Liver (tissue), 9 donors: ENCODE results near the genes AFG3L2 and SPIRE1.

- PRO-cap, 5 experiments: no peak in any of the 5 experiments
- RAMPAGE, long total RNA, 2 experiments: no peak in any of the 2 experiments
- RRBS: no CpG with 5 or more reads among the region's 3 CpGs
Measured at GRCh38 chr18:9569582-9570244, 44.6 kb downstream of the PPP4R1 start.

DNA sequence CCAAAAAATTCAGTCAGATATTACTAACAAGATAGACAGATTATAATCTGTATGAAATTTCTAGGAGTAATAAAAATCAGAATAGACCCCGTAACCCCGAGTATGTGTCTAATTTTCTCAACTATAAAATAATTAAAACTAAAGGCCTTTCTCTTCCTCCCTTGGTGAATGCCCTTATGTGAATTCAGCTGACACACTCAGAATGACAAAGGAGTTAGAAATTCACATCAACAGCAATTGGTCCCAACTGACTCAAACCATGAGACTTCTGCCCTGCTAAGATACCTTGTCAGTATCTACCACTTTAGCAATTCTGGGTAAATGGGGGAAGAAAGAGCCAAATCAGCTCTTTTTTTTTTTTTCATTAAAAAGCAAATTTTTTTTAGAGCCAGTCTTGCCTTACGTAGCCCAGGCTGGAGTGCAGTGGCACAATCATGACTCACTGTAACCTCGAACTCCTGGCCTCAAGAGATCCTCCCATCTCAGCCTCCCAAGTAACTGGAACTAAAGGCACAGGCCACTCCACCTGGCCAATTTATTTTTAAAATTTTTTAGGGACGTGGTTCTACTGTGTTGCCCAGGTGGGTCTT is 1.6 kb upstream of the PPP4R1 start:
- PRO-cap, 5 experiments: no peak in any of the 5 experiments
- RAMPAGE, long total RNA, 2 experiments: no peak in any of the 2 experiments
- RRBS: no CpG with 5 or more reads among the region's 5 CpGs

DNA sequence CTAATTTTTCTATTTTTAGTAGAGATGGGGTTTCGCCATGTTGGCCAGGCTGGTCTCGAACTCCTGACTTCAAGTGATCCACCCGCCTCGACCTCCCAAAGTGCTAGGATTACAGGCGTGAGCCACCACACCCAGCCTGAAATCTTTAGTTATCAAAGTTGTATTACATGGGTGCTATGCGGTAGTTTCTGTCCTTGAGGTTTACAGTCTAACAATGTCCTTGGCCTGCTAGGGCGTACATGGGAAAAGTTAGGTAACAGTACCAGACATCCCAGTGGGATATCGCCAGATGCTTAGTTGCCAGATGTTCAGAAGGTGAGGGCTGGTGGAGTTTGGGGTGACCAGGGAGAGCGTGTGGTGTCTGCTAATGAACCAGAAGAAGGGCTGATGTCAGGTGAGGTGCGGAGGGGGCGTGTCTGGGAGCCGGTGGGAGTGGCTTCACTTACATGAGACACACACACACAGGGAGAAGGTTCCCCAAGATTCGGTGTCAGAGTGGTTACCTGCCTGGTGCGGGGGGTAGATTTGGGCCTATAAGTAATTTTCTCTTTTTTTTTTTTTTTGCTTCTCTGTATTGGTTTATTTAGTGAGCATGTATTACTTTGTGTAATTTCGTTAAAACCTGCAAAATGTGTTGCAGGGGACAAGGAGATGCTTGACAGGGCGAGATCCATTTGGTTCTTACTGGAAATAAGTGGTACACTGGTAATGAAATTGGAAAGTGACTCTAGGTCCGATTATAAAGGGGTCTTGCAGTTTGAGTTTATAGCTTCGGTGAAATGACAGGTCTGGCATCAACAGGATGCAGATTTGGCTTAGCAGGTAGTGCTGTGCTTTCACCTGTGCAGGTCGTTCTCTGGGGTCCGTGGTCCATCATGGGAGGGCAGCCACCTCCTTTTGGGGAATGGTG is 12.3 kb downstream of the RAB31 start:
- PRO-cap, 5 experiments: no peak in any of the 5 experiments
- RAMPAGE, long total RNA, 2 experiments: no peak in any of the 2 experiments
- RRBS: no CpG with 5 or more reads among the region's 20 CpGs

GRCh38 chr18:9785735-9786194 is 77.7 kb downstream of the RAB31 start:
- PRO-cap, 5 experiments: no peak in any of the 5 experiments
- RAMPAGE, long total RNA, 2 experiments: no peak in any of the 2 experiments
- RRBS: no CpG with 5 or more reads among the region's 8 CpGs

GRCh38 chr18:9810889-9811441 is 74.8 kb upstream of the TXNDC2 start:
- PRO-cap, 5 experiments: no peak in any of the 5 experiments
- RAMPAGE, long total RNA, 2 experiments: no peak in any of the 2 experiments
- RRBS: no CpG with 5 or more reads among the region's 11 CpGs

- PRO-cap, 5 experiments: no peak in any of the 5 experiments
- RAMPAGE, long total RNA, 2 experiments: no peak in any of the 2 experiments
- RRBS: no CpG with 5 or more reads among the region's 24 CpGs
Measured at GRCh38 chr18:9835038-9836354, 50.3 kb upstream of the TXNDC2 start.

GRCh38 chr18:9919093-9920282 is 5.7 kb downstream of the VAPA start:
- PRO-cap, 5 experiments: no peak in any of the 5 experiments
- RAMPAGE, long total RNA, 2 experiments: no peak in any of the 2 experiments
- RRBS: no CpG with 5 or more reads among the region's 12 CpGs

- PRO-cap, 5 experiments: no peak in any of the 5 experiments
- RAMPAGE, long total RNA, 2 experiments: no peak in any of the 2 experiments
- RRBS: no CpG with 5 or more reads among the region's 7 CpGs
Measured at GRCh38 chr18:9946036-9946648, 32.3 kb downstream of the VAPA start.

- PRO-cap, 5 experiments: no peak in any of the 5 experiments
- RAMPAGE, long total RNA, 2 experiments: no peak in any of the 2 experiments
- RRBS: no CpG with 5 or more reads among the region's 11 CpGs
Measured at GRCh38 chr18:9960643-9961941, 47.3 kb downstream of the VAPA start.

DNA sequence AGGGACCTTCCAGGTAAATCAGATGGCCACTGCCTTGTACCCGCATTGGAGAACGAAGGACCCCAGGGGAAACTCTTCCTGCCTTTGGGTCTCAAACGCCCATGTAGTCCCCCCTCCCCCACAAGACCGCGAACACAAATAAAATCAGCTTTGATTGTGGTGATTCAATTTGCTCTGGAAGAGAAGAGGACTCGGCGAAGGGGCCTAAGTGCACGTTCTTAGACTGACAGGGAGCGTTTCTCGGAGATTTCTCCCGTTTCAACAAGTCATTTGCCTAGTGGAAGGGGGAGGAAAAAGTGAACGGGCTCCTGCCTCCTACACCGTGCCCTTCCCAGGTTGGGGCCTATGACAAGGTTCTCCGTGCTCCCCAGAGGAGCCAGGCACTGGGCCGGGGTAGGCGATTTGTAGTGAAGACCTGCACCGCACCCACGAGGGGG is 843 bp upstream of the APCDD1 start:
- PRO-cap, 5 experiments: no peak in any of the 5 experiments
- RAMPAGE, long total RNA, 2 experiments: no peak in any of the 2 experiments
- RRBS: no CpG with 5 or more reads among the region's 18 CpGs

GRCh38 chr18:11840291-11841050 is 10.7 kb upstream of the CHMP1B start:
- PRO-cap, 5 experiments: no peak in any of the 5 experiments
- RAMPAGE, long total RNA, 2 experiments: no peak in any of the 2 experiments
- RRBS: no CpG with 5 or more reads among the region's 11 CpGs

DNA sequence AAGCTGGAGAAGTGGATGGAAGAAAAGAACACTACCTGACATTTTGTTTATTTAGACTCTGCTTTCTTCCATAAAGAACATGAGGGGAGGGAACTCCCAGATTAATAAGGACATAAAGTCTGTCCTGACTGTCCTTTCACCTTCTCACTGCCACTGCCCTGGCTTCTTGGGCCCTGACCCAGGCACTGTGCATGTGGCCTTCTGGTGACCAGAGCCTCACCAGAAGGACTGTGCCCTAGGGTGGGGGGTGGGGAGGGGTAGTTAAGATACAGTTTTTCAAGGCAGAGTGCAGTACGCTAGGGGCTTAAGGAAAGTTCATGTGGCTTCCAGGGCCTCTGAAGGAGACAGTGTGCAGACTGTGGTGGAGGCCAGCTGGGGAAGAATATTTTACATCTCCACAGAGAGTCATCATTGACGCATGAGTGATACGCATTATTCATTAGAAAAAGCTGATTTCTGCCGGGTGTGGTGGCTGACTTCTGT is 4.6 kb upstream of the IMPA2 start:
- PRO-cap, 5 experiments: no peak in any of the 5 experiments
- RAMPAGE, long total RNA, 2 experiments: no peak in any of the 2 experiments
- RRBS: no CpG with 5 or more reads among the region's 4 CpGs

DNA sequence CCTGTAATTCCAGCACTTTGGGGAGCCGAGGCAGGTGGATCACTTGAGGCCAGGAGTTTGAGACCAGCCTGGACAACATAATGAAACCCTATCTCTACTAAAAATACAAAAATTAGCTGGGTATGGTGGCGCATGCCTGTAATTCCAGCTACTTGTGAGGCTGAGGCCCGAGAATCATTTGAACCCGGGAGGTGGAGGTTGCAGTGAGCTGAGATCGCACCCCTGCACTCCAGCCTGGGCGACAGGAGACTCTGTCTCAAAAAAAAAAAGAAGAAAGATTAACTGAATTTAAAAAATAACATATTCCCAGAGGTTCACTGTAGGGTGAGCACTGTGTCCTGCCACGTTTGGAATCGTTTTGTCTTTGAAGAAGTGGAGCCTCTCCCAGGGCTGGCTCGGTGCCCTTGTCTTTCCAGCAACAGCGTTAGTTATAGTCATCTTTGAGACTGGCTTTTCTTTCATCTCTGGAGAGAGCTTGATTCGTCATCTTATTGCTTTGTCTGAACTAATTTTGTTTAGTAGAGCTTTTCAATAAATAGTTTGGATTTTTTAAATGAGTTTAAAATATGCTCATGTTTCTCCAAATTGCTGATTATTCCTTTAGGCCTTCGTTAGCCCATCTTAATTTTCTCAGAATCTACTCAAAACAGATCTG is 50.4 kb downstream of the IMPA2 start:
- PRO-cap, 5 experiments: no peak in any of the 5 experiments
- RAMPAGE, long total RNA, 2 experiments: no peak in any of the 2 experiments
- RRBS: no CpG with 5 or more reads among the region's 12 CpGs

DNA sequence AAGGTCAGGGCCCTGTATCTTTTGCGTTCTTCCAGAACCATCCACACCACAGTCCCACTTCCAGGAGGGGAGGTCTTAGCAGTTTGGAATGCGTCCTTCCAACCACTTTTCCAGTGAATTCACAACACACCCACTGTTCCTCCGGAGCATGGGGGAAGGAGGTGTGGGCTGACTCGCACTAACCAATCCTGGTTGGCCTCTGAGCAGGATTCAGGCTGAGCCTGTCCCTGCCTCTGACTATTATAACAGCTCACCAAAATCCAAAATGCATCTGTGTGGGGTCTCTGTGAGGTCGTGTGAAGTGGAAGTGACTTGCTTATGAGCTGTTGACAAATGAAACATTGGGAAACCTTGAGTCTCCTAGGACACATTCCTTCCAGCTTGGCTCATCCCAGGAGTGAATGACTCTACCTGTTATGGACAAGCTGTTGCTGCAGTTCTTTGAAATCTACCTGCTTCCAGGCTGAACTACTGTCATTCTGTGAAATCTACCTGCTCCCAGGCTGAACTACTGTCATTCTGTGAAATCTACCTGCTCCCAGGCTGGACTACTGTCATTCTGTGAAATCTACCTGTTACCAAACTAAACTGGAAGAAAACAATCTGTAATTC is 1.5 kb downstream of the CIDEA start:
- PRO-cap, 5 experiments: no peak in any of the 5 experiments
- RAMPAGE, long total RNA, 2 experiments: no peak in any of the 2 experiments
- RRBS: no CpG with 5 or more reads among the region's 5 CpGs

DNA sequence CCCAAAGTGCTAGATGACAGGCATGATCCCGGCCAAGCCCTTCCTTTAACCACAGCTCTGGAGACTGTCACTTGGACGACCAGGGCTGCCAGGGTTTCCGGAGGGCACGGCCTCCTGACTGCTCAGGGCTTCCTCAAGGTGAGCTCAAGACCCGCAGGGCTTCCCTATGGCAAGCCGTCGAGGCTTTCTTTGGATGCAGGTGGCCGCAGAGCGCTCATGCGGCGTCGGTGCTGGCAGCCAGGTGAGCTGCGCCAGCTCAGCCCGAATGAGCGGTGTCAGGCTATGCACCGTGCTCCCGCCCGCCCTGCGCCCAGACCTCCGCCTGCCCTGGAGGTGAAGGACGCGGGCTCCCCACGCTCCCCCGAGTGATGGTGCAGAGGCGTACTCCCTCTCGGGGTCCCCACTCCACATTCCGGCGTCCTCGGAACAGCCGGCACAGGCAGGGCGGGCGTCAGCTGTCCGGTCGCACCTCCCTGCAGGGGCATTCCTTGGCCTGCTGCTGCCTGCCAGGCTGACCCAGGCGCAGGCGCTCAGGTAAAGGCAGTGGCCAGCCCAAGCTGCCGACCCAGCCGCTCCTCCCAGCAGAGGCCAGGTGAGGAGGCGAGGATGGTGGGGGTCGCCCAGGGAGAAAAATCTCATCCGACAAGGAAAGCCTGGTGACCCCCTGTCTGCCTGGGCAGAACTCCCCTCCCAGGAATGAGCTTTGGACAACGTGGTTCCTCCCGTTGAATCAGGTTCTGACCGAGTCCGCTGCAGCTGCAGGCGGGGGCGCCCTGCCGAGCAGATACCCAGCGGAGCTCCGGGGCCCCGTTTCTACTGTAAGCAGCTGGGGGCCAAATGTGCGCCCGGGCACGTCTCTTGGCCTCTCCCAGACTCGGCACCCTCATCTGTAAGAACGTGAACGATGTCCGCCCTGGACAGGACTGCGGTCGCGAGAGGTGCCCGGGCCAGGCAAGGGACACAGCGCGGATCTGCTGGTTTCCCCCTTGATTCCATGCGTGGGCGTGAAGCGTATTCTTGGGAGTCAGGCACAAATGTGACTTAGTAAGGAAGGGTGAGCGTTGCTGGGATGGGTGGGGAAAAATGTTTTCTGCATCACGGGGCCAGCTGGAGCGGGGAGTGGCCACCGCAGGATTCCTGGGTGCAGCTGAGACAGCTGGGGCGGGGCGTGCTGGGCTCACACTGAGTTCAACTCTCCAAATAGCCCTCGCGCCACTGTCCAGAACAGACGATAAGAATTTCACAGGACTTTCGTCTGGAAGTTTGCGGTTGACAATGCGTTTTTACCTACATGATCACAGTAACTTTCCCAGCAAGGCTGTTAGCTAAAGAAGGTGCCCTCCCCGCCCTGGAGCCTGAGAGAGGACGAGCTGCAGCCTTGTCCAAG is 20.4 kb upstream of the TUBB6 start:
- PRO-cap, 5 experiments: peak in 2 of 5 experiments; most common minus-strand start position 1,032 of the sequence (in 1)
- RAMPAGE, long total RNA, 2 experiments: no peak in any of the 2 experiments
- RRBS: 11% methylated on average over 14 of the region's 81 CpGs

GRCh38 chr18:12376501-12377367 is at the start of gene AFG3L2:
Gene AFG3L2 (minus strand): TSS chr18:12377227.
- PRO-cap, 5 experiments: peak in 5 of 5 experiments; most common plus-strand start chr18:12376967 (in 2); most common minus-strand start chr18:12377209 (in 4)
- RAMPAGE, long total RNA, 2 experiments: no peak in any of the 2 experiments
- RRBS: 1% methylated on average over 70 of the region's 103 CpGs

GRCh38 chr18:12657364-12658350 is at the start of gene SPIRE1:
Gene SPIRE1 (minus strand): TSS chr18:12658107.
- PRO-cap, 5 experiments: peak in 5 of 5 experiments; most common plus-strand start chr18:12658195 (in 3); most common minus-strand start chr18:12658065 (in 5)
- RAMPAGE, long total RNA, 2 experiments: start-site peak on the plus strand in 1 of 2 experiments, at chr18:12658164-12658223 at its widest, 34 reads per replicate
- RRBS: 3% methylated on average over 79 of the region's 146 CpGs

GRCh38 chr18:12678947-12679530 is 21.1 kb upstream of the SPIRE1 start:
- PRO-cap, 5 experiments: peak in 2 of 5 experiments; most common plus-strand start chr18:12679405 (in 2); most common minus-strand start chr18:12679299 (in 1)
- RAMPAGE, long total RNA, 2 experiments: no peak in any of the 2 experiments
- RRBS: no CpG with 5 or more reads among the region's 6 CpGs

GRCh38 chr18:12862313-12862959 is 21.6 kb downstream of the PTPN2 start:
- PRO-cap, 5 experiments: peak in 1 of 5 experiments; most common minus-strand start chr18:12862477 (in 1)
- RAMPAGE, long total RNA, 2 experiments: no peak in any of the 2 experiments
- RRBS: no CpG with 5 or more reads among the region's 7 CpGs

DNA sequence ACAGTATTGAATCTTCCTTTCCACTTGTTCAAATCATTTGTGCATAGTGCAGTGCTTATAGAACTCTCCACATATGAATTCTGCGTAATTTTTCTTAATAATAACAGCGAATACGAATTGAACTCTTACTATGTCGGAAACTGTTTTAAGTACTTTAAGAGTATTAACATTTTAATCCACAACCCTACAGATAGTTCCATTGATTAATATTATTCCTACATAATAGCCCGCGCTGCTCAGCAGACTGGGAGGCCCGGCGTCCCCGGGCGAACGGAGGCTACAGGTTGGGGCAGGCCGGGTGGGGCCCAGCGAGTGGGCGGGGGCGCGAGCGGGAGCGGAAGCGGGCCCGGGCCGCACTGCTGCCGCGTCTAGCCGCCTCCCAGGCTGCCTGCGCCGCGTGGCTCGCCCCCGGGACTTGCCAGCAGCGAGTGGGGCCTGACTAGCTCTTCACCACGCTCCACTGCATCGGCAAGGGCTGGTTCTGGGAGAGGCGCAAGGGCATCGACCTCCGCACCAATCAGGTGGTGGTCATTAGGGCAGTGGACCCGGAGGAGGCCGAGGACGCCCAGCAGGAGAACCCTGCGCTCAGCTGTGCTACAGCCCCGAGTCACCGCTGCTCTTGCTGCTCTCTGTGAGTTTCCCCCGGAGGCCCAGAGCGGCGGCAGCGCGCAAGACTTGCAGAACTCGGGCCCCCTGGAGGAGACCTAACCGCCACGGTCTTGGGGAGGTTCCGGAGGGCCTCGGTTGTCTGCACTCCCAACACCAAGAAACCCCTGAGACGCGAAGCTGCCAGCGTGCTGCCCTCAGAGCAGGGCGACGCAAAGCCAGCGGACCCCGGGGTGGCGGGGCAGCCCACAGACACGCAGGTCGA is 27.0 kb upstream of the PTPN2 start:
- PRO-cap, 5 experiments: no peak in any of the 5 experiments
- RAMPAGE, long total RNA, 2 experiments: no peak in any of the 2 experiments
- RRBS: 11% methylated on average over 35 of the region's 61 CpGs